Occipital lobe (tissue), 2 donors: ENCODE measurements around the gene POU4F1.

- RAMPAGE, long total RNA: no peak
These were observed at the start of gene POU4F1 for GRCh38 chr13:78603402-78603875. TSS of gene POU4F1 (minus strand) at chr13:78603552.

DNA sequence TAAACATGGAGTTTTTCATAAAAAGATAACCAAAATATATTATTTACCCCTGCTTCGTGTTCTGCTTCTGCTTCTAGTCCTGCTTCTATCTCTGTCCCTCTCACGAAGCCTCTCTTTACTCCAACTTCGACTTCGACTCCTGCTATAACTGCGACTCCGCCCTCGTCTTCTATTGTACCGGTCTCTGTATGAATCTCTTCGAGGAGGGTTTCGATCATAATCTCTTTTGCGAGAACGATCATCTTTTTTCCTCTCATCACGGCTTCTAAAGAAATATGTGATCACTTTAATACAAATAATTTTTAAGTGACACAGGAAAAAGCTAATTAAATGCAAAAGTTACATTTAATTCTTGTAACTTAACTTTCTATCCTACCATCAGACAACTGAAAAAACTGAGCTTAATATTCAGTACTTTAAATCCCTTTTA lies 35.1 kb downstream of the RBM26 start:
- RAMPAGE, long total RNA: no peak

DNA sequence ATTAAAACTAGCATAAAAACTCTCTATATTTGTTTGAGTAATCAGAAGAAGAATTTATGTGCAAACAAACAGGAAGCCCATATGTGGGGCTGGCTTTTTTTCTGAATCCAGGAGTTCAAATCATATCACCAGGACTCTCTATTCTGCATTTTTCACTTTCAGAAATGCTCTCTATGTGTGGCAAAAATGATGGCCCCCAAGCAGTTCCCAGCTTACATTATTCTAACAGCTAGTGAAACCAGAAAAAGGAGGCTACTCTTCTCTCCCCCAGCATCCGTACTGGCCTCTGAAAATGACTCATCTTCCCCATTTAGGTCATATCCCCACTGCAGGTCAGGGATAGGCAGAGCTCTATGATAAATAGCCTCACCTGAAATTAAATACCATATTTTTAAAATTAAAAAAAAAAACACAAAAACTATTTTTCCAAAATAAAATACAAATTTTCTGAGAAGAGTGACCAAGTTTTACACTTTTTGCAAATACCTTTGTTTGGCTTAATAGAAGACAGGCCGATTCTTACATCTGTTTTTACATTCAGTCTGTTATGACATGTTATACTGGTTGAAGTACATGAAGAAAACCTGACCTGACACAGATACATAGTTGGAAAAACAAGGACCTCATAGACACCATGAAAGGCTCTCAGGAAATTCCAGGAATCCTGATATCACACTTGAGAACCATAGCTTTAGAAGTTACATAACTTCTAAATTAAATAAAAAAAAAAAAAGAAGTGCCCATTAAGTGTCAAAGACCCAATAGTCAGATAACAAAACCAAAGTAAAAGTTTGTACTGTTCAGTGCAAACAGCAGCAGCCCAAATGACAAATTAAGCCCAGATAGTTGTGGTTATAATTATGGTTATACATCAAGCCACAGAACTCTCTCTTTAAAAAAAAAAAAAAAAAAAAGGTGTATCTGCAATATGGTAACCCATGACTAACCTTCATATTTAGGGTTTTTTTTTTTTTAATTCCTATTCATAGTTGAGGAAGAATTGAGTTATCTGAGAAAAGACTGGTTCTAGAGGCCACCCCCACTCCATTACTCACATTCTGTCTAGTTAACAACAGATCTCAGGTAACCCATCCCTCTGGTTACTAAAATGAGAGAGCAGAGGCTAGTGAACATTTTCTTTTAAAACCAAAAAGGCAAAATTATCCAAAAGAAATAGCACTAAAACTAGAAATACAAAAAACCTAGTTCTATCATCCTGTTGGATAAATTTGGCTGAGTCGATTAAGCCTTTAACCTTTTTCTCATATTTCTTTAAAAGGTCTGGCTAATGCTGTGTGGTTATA lies 19.9 kb downstream of the RBM26 start:
- RAMPAGE, long total RNA: no peak

- RAMPAGE, long total RNA: no peak
These were observed 2.1 kb downstream of the NDFIP2 start for GRCh38 chr13:79483035-79483517.

DNA sequence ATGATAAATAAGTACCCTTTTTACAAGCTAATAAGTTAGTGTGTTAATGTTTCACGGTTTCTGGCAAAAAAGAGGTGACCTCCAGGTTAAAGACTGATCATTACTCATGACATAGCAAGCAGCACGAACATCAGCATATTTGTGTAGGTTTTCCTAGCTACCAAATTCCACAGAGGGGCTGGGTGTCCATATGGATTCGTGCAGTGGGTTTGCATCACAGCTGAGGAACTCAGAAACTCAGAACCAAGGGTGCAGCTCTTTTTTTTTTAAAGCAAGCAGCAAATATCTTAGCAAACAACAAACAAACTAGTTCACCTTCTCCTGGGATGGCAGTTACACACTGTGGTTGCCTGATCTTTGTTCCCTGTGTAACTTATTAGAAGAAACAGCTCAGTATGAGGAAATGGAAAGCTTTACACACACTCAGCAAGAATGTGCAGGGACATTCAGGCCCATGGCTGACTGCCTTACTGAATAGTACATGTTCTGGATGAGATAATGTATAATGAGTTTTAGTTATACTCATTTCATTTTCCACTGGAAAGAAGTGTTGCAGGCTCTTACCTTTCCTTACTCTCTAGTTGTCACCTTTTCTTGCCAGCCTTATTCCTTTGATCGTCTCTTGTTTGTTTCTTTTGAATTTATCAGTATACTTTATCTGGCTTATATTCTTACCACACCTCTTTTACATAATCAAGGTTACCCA lies 4.2 kb downstream of the NDFIP2 start:
- RAMPAGE, long total RNA: no peak

DNA sequence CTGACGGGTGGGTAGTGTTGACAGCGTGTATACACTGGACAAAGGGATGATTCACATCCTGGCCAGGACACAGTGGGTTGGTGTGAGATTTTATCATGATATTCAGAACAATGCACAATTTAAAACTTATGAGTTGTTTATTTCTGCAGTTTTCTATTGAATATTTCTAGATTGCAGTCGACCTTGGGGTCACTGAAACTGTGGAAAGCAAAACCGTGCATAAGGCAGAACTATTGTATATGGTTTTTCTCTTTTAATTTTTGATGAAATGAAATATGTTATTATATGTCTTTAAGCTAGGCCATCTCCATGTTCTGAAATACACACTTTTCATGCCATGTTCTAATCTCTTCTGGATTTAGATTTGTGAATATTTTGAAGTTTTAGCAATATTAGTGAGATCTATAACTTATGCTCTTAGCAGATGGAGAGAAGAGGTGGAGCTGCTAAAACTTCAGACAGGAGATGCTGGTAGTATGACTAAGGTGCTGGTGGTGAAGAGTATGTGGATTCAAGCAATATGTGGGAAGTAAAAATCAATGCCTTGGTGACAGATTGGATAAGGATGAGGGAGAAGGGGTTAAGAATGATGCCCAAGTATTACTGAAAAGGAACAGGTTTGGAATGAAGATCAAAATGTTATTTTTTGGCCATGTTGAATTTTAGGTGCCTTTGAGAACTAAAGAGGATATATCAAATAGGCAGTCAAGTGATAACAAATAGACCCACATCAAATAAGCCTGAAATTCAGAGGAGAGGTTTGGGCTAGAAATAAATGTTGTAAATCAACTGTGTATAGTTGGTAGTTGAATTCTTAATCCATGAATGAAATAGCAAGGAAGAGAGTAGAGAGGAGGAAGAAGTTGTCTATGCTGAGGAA lies 44.9 kb downstream of the NDFIP2 start:
- RAMPAGE, long total RNA: no peak

DNA sequence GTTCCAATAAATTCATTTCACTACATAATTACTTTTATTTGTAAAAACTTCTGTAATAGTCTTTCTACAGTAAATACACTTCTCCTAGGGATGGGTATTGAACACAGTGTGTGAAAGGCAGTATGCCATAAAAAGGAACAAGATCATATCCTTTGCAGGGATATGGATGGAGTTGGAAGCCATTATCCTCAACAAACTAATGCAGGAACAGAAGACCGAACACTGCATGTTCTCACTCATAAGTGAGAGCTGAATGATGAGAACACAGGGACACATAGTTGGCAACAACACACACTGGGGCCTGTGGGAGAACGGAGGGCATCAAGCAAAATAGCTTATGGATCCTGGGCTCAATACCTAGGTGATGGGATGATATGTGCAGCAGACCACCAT lies 183.0 kb downstream of the NDFIP2 start:
- RAMPAGE, long total RNA: no peak

GRCh38 chr13:79723473-79723970 lies 242.6 kb downstream of the NDFIP2 start:
- RAMPAGE, long total RNA: no peak

DNA sequence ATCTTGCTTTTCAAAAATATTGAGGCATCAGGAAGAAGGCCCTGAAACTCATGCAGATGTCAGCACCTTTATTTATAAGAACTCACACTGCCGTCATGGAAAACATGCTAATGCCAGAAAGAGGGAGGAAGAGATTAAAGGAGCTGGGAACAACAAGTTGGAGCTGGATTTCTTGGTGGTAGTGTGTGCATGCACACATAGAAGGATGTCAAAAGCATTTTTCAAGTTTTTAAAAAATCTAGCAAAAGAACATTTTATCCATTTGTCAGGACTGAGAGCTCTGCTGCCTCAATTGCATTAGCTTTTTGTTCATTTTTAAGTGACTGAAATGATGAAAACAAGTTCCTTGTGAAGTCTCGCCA lies 342.5 kb downstream of the SPRY2 start:
- RAMPAGE, long total RNA: no peak

- RAMPAGE, long total RNA: no peak
These were observed 270.7 kb downstream of the SPRY2 start for GRCh38 chr13:80070291-80070613.

- RAMPAGE, long total RNA: no peak
These were observed 95.5 kb upstream of the SPRY2 start for GRCh38 chr13:80436489-80436825.

DNA sequence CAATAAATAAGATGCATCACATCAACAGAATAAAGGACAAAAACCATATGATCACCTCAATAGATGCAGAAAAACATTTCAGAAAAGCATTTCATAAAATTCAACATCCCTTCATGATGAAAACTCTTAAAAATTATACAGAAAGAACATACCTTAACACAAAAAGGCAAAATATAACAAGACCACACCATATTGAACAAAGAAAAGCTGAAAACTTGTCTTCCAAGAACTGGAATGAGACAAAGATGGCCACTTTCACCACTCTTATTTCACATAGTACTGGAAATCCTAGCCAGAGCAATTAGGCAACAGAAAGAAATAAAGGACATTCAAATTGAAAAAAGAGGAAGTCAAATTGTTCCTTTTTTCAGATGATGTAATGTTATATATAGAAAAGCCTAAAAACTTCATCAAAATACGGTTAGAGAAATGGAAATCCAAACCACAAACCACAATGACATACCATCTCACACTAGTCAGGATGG lies 113.1 kb upstream of the SPRY2 start:
- RAMPAGE, long total RNA: no peak

DNA sequence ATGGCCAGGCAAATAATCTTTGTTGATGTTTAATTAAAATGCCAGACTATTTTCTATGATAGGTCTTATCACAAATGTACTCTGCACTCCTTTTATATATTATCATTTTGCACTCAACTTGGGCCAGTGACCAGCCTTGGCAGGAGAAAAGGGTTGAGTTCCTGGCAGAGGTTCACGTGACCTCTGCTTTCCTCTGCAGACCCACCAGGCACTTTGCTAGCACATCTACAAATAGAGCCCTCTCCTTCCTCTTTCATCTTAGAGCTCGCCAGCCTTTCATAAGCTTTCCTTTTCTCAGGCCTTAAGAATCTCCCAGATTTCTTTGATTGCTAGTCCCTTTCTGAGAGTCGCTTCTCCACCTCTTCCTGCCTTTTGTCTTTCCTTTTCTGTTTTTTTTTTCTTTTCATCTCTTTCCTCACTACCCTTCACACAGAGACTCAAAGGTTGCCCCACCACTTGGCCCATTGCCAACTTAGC lies 375.6 kb upstream of the SPRY2 start:
- RAMPAGE, long total RNA: no peak

GRCh38 chr13:81734549-81734957 lies 1393.6 kb upstream of the SPRY2 start:
- RAMPAGE, long total RNA: no peak

GRCh38 chr13:83878996-83879372 lies 3.3 kb downstream of the SLITRK1 start:
- RAMPAGE, long total RNA: no peak

DNA sequence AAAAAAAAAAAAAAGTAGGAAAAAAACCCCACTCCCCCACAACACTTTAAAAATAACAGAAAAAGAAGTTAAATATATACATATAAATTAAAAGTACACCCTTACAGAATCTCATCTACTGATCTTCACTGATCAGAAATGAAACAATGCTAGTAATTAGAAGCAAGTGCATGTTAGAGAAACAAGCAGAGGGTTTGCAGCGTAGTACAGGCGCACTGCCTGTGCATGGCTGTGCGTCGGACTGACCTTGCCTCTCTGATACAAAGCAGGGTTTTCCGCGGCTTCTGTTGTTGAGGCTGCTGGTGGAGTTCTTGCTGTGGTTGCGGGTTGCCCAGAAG lies 547 bp downstream of the SLITRK1 start:
- RAMPAGE, long total RNA: no peak

GRCh38 chr13:89161842-89162041 lies 1490.6 kb downstream of the SLITRK5 start:
- RAMPAGE, long total RNA: no peak

GRCh38 chr13:90495499-90495807 lies 903.0 kb upstream of the GPC5 start:
- RAMPAGE, long total RNA: no peak

- RAMPAGE, long total RNA: no peak
These were observed 242.9 kb upstream of the GPC5 start for GRCh38 chr13:91155336-91156113.

DNA sequence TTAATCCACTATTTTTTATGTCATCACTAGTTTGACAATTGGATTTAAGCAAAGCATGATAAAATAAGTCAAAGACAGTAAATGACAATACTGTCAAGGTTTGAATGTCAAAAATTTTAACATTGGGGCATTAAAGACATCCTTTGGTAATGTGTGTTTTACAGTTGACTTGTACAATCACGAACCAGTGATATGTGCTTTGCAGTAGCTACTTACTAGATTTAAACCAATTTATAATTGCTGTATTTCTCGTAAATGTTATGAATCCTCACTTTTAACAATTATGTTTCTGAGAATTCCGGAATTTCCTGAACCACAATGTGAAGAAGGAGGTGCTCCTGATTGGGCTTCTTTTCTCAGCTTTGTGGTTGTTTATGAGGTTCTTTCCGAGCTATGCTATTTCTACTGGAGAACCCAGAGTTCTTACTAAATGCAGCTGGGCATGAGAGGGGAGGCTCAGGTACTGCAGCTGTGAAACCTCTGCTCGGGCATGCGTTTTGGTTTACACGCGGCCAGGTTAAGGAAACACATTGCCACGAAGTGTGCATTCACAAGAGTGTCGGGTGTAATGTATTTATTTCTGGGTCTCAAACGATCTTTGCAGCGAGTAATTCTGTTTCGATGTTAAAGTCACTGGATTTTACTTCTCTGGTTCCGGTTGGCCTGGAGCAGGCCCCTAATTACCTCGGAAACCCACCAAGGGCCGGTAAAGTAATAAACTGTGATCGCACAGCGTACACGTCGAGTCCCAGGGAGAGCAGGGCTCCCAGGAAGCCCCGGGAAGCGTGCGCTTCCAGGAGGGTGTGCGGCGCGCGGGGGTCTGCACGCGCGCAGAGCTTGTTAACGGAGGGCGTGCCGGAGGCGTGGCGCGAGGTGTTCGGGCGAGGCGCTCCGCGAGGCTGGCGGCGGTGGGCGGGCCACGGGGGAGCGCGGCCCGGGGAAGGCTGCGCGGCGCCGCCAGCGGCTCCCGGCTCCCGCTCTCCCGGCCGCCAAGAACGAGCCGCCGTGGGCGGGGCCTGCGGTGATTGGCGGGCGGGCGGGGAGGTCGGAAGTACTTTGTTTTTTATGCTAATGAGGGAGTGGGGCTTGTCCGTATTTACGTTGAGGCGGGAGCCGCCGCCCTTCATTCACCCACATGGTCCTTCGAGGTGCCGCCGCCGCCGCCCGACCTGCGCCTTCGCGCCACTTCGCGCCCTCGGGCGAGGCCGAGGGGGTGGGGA lies 51.4 kb upstream of the GPC5 start:
- RAMPAGE, long total RNA: no peak